Karpas-422 (cell line): ENCODE measurements around the gene R3HDM1.

GRCh38 chr2:135084596-135085312, 32.7 kb downstream of the RAB3GAP1 start:
- PRO-cap: no peak
- RAMPAGE, long total RNA: no peak

DNA sequence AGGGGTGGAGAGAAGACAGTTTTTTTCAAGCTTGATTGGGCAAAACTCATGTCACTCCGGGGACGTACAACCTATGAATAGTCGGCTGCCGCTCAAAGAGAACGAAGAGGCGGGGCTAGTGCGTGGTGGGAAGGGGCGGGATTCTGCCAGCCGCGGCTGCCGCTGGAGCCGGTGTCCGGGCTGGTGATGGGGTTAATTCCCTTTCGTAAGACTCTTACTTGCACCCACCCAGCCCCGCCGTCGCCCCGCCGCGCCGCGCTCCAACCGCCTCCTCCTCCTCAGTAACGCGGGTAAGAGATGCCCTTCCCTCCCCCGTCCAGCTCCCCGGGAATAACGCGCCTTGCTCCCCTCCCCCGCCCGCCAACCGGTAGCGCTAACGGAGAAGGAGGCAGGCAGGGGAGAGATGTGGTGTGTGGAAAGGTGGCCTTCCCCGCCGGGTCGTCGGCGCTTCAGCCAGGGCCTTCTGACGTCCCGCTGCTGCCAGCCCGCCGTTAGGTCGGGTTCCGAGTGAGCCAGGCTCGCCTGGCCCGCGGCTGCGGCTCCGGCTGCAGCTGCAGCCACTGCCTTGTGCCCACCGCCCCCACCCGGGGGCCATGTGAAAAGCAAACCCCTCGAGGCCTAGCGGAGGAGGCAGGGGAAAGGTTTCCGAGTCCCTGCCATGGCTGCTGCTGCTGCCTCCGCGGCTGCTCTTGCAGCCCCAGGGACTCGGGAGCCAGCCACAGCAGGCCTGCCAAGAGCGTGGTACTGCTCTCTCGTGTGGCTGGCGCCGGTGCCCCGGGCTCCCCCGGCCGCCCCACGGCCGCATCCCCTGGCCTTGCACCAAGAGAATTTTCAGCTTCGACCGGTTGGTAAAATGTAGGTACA, at the start of gene R3HDM1:
R3HDM1 (plus strand) TSS at position 141 of the 864 bp plus-strand sequence.
- PRO-cap: bidirectional peak, plus-strand start at position 155 of the sequence, minus-strand start outside the sequence
- RAMPAGE, long total RNA: start-site peak on the plus strand centred at position 147 of the sequence, 86 bp wide, 103 and 101 reads in 2 replicates

GRCh38 chr2:135868335-135868930, 7.8 kb downstream of the MCM6 start:
- PRO-cap: no peak
- RAMPAGE, long total RNA: no peak

DNA sequence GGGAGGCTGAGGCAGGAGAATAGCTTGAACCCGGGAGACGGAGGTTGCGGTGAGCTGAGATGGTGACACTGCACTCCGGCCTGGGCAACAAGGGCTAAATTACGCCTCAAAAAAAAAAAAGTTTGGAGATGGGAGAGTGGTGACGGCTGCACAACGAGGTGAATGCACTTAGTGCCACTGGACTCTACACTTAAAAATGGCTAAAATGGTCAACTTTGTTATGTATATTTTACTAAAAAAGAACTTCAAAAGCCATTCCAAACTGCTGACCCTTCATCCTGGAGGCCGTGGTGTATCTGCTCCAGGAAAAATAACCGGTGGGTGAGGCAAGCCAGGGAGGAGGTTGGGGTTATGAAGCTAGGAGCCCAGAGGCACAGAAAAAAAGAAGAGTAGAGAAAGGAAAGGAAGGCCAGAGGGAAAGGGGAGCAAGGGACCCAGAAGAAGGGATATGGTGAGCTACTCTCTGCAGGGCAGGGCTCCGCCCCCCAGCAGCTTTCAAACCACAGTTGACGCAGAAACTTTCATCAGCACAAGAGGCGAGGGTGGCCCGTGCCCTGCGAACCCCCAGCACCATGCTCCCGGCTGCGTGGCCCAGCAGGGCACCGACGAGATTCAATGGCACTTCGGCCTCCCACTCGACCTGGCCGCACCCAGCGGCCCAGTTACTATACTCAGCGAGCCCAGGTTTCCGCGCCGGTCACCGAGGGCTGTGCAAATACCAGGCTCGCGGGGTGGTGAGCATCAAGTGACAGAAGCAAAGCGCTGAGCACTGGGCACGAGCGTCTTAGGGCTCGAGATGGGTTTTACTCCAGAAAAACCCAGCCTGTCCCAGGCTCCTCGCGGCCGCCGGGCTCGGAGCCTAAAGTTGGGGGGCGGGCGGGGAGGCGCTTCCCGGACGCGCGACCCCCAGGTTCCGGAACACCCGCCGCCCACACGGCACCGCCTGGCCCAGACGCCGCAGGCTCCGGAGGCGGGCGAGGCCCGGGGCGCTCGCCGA, 688 bp downstream of the MCM6 start:
- PRO-cap: unidirectional peak, plus-strand start at position 532 of the sequence
- RAMPAGE, long total RNA: no peak

GRCh38 chr2:135997286-135997854, 11.9 kb upstream of the DARS1 start:
- PRO-cap: no peak
- RAMPAGE, long total RNA: no peak

DNA sequence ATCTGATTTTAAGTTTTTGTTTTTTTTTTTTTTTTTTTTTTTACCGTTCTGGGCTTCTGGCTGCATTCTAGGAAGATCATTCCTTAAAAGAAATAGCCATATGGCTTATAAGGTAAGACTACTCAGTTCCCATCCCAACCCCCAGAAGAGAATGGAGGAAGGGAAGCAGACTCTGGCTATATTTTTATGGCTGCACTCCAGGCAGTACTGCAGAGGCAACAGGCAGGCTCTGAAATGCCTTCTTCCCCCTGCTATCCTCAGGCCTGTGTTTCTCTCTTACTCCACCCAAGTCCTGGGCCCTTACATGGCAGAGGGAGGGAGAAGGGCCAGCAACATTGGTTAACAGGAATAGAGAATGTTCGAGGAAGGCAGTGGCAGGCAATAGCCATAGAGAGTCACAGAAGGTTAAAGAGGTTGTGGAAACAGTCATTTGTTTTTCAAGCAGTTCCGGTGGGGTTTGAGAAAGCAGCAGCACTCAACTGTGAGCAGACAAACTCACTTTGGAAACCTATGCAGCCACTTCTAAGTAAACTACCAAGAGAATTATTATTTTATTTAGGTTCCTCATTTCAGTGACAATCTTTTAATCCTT, 15.0 kb upstream of the DARS1 start:
- PRO-cap: no peak
- RAMPAGE, long total RNA: no peak

- PRO-cap: no peak
- RAMPAGE, long total RNA: no peak
These were observed 14.2 kb upstream of the CXCR4 start for GRCh38 chr2:136132014-136132707.

DNA sequence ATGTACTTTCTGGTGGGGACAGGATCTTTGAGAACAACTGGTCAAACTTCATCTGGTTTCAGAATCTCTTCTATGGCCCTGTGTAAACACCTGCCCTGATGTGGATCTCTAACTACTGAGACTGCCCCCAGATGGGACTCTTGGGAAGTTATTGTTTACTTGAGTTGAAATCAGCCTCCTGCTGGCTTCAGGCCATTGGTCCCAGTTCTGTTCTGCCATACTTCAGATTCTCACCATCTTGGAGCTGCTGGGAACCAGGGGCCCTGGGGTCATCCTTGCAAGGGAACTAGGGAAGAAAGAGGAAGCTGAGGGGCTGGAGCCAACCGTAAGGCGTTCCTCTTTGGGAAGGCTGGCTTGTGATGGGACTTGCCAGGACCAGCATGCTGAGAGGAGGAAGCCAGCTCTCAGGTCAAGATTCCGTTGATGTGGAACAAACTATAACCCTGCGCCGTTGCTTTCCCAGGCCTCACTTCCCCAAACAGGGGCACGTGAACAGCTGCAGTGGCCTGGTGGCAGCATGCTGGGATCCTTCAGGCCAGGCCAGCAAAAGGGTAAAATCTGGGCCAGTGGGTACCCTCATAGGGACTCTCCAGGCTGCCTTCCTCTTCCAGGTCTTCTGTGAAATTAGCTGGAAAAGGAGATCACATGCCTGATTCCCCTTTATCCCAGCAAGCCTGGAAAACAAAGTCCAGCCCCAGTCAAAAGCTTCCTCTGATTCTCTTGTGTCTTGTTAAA, 135.6 kb upstream of the CXCR4 start:
- PRO-cap: no peak
- RAMPAGE, long total RNA: no peak

GRCh38 chr2:136384507-136384929, 266.6 kb upstream of the CXCR4 start:
- PRO-cap: no peak
- RAMPAGE, long total RNA: no peak

DNA sequence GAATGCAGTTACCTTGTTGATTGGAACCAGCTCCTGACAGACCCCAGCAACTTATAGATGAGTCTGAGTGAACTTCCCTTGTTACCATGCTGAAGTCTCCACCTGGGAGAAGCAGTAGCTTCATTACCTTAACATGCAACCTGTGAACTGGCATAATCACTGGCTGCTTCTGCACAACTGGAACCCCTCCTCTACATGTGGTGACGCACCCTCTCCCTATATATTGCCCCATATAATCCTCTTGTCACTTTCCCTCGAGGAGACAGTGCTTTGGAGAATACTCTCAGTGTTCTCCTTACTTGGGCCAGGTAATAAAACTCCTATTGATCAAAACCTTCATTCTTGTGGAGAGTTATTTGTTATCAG, 226.2 kb upstream of the SPOPL start:
- PRO-cap: no peak
- RAMPAGE, long total RNA: no peak

DNA sequence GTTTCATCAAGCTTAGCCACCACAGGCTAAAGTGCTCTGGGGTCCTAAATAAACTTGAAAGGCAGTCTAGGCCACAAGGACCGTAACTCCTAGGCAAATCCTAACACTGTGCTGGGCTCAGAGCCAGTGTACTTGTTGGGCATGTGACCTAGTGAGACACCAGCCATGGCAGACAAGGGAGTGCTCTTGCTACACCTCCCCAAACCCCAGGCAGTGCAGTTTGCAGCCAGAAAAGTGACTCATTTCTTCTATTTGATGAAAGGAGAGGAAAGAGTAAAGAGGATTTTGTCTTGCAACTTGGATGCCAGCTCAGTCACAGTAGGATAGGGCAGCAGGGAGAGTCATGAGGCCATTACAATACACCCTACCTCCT, 105.7 kb upstream of the SPOPL start:
- PRO-cap: no peak
- RAMPAGE, long total RNA: no peak

- PRO-cap: no peak
- RAMPAGE, long total RNA: no peak
These were observed 66.5 kb downstream of the SPOPL start for GRCh38 chr2:138567789-138568789.

DNA sequence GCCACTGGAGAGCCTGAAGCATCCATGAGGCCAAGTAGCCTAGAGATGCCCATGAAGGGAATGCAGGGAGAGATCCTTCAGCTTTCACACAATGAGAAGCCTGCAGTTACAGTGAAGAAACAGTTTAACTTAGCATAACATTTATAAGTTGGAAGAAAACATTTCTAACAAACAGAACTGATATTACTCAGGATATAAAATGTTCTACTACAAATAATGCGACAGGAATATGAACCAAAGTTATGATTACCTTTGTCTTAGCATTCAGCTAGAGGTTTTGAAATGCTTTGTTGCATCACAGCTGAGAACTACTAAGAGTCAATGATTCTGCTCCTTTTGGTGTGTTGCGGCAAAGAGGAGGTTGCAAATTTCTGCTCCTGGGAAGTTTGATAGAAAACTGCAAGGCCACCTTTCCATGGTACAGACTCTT, 6.9 kb upstream of the KYNU start:
- PRO-cap: no peak
- RAMPAGE, long total RNA: no peak

- PRO-cap: unidirectional peak, plus-strand start at chr2:143141536
- RAMPAGE, long total RNA: no peak
These were observed 12.1 kb downstream of the ARHGAP15 start for GRCh38 chr2:143141347-143141659.

- PRO-cap: no peak
- RAMPAGE, long total RNA: no peak
These were observed 352.1 kb downstream of the ARHGAP15 start for GRCh38 chr2:143481231-143481816.

- PRO-cap: no peak
- RAMPAGE, long total RNA: no peak
These were observed 395.6 kb downstream of the GTDC1 start for GRCh38 chr2:143936584-143937218.

DNA sequence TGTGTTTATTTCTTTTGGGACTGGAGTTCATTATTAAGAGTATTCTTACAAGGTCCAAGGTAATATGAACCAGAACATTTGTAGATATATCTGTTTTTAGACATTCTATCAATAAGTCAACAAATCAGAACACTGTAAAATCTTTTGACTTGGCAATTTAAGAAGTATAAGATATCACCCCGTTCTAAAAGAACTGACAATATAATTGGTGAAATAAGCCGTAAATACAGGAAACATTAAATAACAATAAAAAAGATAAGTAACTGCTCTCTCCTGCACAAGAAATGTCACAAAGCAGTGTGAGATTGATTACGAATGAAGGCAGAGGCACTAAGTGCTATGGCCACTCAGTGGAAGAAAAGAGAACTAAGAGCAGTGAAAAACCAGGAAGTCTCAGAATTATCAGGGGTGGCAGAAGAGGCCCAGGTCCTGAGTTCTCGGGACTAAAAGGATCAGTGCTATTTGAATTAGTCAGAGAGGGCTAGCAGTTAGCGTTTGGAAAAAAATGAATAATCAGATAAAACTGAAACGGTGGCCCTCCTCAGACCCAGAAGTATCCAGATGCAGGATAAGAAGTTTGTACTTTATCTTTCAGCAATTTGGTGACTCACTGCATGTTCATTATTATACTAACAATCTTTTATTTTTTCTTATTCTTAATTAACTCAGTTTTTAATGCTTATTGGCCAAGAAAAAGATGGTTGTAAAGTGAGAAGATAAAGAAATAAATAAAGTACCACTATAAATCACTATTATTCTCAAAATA, 179.5 kb downstream of the GTDC1 start:
- PRO-cap: bidirectional peak, plus-strand start at position 396 of the sequence, minus-strand start at position 339 of the sequence
- RAMPAGE, long total RNA: no peak

GRCh38 chr2:144249099-144249769, 83.1 kb downstream of the GTDC1 start:
- PRO-cap: no peak
- RAMPAGE, long total RNA: no peak

GRCh38 chr2:144372217-144373040, 40.1 kb upstream of the GTDC1 start:
- PRO-cap: bidirectional peak, plus-strand start at chr2:144372712, minus-strand start at chr2:144372555
- RAMPAGE, long total RNA: no peak

DNA sequence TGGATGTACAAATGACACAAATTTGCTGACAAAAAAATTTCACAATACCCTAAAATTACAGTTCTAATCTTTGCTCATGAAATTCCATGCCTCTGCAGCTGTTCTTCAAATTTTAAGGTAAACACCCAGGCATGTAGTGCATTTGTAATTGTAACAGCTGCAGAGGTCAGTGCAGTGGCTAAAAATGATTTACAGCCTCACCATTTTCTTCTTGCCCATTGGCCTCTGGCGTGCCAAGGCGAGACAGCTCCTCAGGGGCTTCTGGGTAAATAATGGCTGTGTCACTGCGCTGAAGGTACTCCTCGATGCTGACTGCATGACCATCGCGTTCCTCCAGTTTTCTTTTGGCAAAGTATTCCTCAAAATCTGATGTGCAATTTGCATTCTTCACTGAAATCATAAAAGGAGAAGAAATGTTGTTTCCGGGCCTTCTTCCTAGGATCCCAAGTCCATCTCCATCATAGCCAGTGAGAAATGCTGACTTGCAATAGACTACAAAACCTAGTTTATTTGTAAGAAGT, 72.4 kb upstream of the GTDC1 start:
- PRO-cap: no peak
- RAMPAGE, long total RNA: no peak